Left colon (tissue), 1 donor: ENCODE measurements around a stretch of chr2.

GRCh38 chr2:215420276-215420957 is 15.5 kb downstream of the FN1 start:
- PRO-cap, result no peak

GRCh38 chr2:215620079-215620509 is 184.2 kb upstream of the FN1 start:
- PRO-cap, result no peak

GRCh38 chr2:215830186-215830804 is 183.1 kb downstream of the MREG start:
- PRO-cap, result no peak

- PRO-cap, result no peak
Measured at GRCh38 chr2:215848696-215849284, 164.6 kb downstream of the MREG start.

DNA sequence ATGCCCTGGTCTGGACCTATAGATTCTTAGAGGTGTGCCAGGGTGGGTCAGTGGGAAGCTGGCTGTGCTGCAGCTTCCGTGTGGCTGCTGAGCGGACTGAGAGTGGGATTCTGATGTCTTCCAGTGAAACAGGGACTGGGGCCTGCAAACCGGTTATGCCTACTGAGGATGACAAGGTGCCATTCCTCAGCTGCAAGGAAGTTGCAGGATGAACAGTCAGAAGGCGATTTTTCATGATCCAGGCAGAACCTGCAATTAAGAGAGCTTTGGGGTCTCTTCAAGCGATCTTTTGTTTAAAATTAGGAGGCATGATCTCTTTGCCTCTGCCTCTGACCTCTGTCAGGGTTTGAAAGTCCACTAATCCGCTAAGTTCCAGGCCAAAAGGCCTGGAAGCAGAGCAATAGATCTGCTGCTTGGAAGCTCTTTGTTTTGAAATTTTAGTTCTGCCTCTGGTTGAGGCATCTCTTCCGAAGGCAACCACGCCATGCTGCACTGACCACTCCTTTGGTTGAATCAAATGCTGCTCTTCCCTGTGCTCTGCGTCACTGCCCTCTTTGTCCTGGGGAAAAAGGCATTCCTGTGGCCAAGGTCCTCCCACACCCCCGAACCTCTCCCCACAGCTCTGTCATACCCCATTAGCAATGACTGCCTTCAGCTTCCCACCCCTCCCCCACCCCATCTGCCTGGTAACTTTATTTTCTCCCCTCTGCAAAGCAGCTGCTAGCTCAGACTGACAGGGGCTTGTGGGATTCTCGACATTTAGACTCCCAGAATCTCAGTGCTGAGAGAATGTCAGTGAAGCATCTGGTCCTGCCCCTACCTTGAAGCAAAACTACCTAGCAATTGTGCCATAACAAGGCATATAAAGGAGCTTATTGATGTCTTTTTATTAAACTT is 2.0 kb downstream of the TMEM169 start:
- PRO-cap, result no peak

DNA sequence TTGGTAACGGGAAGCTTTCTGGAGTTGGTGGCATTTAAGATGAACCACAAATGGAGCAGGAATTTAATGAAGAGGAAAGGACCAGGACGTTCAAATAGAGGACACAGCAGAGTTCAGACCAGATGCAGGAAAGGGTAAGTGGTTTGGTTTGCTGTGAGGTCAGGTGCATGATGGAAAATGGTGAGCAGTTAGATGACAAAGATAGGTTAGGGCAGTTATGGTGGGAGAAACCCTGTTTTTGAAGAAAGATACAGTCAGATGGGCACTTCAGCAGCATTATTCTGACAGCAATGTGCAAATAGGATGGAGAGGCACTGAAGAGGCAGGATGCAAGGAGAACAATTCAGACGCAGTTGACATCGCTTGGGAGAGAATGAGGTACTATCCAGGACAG is 111.5 kb downstream of the XRCC5 start:
- PRO-cap, result unidirectional peak, plus-strand start at position 245 of the sequence

- PRO-cap, result no peak
Measured at GRCh38 chr2:216339717-216340784, 32.2 kb downstream of the MARCHF4 start.

GRCh38 chr2:216447316-216447838 is 35.1 kb downstream of the SMARCAL1 start:
- PRO-cap, result no peak

DNA sequence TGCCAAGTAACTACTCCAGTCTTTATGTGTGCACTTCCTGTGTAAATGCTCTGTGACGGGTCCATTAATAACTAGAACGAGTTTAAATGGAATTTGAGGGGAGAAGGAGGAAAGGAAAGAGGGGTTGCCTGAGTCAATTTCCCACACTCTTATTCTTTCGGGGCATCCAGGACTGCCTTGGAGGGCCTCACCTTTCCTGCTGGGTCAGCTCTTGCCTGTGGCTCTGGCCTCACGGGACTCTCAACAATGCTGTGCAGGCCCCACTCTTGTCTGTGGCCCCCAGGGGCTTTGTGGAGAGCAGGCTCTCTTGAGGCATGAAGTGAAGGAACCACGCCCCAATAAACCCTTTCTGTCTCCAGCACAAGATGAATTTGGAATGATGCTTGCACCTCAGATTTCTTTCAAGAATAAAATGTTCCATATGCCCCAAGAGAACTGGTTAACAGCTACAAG is 6.4 kb upstream of the RPL37A start:
- PRO-cap, result no peak

DNA sequence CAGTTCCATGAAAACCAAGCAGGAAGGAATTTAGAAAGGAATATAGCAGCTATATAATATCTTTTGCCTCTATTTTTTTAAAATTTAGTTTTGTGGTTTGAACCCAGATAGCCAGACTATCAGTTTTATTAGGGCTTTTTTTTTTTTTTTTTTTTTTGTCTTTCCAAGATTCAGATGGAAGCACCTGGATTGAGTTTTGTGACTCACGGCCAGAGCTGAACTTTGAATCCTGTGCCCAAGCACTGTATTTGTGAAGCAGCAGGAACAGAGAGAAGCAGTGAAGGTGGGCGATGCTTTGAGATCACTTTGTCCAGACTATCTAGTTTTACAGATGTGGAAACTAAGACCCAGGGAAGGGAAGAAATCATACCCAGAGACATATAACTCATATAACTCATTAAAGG is 33.9 kb downstream of the RPL37A start:
- PRO-cap, result no peak

GRCh38 chr2:216545445-216545943 is 46.9 kb downstream of the RPL37A start:
- PRO-cap, result no peak

DNA sequence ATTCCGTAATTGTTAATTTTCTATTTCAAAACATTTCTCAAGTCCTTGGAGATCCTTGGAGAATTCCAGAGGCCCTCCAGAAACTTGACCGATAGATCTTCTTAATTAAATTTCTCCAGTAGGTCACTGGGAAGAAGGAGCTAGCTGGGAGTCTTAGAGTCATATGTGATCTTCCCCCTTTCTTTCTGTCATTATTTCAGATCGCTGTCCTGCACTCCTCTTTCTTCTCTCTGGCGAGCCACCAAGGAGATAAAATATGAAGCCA is 19.9 kb upstream of the IGFBP5 start:
- PRO-cap, result no peak

- PRO-cap, result no peak
Measured at GRCh38 chr2:216792000-216792570, 67.8 kb downstream of the TNP1 start.

DNA sequence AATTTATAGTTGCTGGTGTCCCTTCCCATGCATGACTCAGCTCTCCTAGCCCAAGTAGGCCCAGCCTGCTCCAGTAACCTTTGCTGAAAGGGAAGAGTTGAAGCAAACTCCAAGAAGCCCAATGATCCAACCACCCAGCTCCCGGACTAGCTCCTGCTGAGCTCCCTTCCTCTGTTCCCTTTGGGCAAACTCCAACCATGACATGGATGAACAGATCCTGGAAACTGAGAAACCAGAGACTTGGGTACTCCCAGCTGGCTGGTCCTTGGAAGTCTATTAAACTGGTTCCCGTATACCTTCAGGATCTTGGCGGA is 59.6 kb downstream of the TNP1 start:
- PRO-cap, result no peak

- PRO-cap, result no peak
Measured at GRCh38 chr2:216850020-216850551, 9.8 kb downstream of the TNP1 start.

DNA sequence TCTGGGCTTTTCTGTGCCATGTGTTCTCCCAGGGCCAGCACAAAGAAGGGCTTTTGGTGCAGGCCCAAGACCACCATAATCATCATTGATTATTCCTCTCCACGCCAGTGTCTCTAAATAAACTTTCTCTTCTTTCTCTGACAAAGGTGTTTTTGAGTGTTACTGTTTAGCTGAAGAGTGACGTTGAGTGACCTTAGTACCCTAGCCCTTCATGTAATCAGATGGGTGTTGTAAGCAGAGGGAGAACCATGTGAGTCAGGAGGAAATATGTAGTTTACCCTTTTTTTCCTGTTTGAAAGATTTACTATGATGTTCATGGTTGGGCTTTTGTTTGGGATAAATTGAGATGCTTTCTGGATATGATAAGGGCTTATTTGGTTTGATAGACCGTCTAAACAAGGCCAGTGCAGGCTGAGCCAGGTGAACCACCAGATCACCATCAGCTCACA is 11.7 kb upstream of the TNP1 start:
- PRO-cap, result no peak

DNA sequence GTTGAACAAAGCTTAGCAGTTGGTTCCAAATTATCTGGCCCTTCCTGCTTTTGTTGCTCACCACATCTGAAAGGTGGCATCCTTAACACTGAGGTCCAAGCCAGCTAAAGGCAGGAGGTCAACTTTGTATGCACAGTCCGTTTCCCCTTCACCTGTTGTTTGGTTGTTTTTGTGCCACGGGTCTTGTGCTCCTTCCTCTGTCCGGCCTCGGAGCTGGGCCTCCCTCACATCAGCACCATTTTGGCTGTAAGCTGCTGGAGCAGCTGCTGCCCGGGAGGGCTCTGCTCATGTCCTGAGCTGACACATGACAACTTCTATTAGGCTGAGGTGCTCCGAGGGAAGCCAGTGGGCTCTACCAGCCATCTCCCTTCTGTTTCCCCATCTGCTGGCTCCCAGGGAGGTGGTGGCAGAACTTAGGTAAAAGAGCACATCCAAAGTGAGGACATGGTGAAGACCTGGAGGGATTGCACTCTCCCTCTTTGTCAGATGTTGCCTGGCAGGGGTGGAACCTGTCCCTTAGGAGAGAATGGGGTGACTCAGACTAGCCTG is 49.6 kb upstream of the TNP1 start:
- PRO-cap, result no peak

DNA sequence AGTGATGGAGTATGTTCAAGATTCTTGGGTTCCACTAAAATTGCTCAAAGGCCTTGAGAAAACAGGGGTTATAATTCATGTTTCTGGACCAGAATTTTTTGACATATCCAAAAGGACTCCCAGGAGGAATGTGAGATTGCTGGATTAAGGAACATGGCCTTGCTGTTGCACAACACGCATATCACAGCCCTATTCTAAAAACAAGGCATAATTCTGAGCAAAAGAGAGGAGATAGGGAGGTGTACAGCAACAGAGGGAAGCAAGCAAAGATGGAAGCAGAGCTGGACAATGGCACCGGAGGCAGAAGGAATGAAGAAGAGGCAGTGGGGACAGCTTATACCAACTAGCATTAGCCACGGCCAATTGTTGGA is 111.8 kb upstream of the TNP1 start:
- PRO-cap, result no peak

DNA sequence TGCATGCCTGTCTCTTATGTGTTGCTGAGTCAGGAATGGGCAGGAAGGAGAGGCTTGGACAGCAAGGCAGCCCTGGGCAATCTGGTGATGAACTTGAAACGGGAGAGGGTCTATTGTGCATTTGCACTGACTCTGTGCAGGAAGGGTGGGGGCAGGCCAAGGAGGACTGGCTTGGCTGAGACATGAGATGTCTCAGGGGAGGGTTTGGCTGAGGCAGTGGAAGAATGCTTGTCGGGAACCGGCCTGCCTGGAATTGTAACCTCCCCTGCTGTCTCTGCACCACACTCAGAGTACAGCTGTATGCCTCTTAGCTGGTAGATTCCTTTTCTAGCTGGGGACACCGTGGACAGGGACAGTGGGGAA is 176.1 kb upstream of the TNP1 start:
- PRO-cap, result no peak

GRCh38 chr2:217250122-217250539 is 390.3 kb upstream of the TNP1 start:
- PRO-cap, result no peak